Mononuclear cell (primary cell): ENCODE data around the genes GEMIN5 and TIMD4.

GRCh38 chr5:154728709-154729321 lies 26.4 kb upstream of the LARP1 start:
- RRBS: no CpG with 5 or more reads among the region's 5 CpGs

DNA sequence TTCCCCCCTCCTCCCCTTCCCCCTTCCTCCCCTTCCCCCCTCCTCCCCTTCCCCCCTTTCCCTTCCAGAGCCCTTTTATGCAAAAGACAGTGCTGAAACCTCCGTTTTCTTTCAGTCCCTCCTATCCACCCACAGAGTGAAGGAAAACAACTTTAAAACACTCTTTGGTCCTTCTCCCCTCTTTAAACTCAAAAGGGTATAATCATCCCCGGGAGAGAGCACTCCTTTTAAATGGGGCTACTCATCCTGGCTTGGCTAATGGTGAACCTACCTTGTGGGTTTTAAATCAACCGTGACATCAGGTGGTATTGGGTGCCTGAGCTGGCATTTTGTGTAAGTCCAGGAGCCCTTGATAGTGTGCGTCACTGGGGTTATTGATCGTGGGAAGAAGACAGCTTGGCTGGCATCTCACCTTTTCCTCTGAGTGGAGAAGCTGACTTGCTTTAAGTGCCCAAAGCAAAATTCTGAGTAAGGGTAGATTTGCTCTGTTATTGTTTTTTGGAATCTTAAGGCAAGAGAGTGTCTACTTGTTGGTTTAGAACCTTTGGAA lies 2.8 kb downstream of the LARP1 start:
- RRBS: no CpG with 5 or more reads among the region's 5 CpGs

- RRBS: no CpG with 5 or more reads among the region's 6 CpGs
Observed at GRCh38 chr5:154769106-154770083, 14.2 kb downstream of the LARP1 start.

GRCh38 chr5:154774216-154774833 lies 19.1 kb downstream of the LARP1 start:
- RRBS: no CpG with 5 or more reads among the region's 3 CpGs

GRCh38 chr5:154834003-154834360 lies 16.4 kb downstream of the FAXDC2 start:
- RRBS: no CpG with 5 or more reads among the region's 1 CpG

DNA sequence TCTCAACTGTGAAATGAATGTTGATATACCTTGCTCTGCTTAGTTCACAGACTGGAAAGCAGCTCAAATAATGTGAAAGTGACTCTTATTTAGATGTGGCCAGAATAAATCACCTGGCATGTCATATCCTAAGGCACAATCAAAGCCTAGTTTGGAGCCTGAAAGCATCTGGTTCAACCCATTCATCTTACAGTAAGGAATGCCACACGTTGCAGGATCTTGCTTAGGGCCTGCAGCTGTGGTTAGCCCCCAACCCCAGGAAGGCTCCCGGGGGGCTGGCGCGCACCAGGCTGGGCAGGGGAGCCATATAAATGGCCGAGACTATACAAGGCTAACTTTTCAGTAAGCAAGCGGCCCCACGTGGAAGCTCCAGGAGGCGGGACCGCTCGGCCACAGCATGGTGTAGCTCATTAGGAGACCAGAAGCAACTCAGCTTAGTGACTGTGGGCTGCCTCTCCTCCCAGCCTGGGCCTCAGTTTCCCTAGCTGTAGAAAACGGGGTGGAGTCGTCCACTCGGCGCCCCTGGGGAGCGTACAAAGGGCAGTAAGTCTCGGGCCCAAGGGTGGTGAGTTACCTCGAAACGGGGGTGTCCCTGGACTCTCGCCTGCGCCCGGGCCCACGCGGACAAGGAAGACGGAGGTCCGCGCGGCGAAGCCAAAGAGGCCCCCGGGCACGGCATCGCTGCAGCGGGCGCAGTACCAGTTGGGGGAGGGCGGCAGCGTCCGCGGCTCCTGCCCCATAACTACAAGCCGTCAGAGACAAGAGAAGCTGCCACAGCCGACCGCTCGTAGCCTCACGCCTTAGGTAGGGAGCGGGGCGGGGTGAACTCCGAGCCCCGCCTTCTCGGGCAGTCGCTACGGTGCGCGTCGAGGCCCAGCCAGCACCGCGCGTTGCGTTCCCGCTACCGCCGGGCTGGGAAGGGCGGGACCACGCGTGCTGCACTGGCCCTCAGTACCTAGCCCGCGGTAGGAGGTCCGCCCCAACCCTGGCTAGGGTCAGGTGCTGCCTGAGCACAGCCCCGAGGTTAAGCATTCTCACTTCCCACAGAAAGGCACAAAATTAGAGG lies at the start of gene GEMIN5:
GEMIN5 (minus strand) TSS at position 818 of the 1,066 bp plus-strand sequence.
- RRBS: 2% methylated on average over 9 of the region's 66 CpGs

DNA sequence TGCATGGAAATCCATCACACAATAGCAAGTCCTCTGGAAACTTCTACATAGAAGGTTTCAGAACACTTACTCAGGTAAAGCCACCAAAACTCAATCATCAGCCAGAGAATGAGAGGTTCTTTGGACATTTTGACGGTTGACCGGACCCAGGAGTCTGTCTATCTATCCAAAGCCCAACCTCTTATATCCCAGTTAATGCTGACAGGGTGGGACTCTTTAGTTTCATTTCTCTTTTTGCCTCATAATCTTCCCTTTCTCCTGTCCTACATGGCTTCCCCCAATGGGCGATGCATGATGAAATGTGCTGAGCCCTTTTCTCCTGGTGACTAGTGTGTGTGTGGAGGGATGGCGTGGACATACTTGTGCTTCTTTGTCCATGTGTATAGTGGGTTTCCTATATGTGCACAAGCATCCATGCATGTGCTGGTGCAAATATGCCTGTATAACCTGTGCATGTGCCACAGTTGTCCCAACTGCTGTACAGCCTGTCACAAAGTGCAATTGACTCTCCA lies at the start of gene TIMD4:
TIMD4 (minus strand) TSS at position 156 of the 512 bp plus-strand sequence.
- RRBS: no CpG with 5 or more reads among the region's 4 CpGs

GRCh38 chr5:157193493-157194213 lies 13.0 kb downstream of the ITK start:
- RRBS: no CpG with 5 or more reads among the region's 7 CpGs

DNA sequence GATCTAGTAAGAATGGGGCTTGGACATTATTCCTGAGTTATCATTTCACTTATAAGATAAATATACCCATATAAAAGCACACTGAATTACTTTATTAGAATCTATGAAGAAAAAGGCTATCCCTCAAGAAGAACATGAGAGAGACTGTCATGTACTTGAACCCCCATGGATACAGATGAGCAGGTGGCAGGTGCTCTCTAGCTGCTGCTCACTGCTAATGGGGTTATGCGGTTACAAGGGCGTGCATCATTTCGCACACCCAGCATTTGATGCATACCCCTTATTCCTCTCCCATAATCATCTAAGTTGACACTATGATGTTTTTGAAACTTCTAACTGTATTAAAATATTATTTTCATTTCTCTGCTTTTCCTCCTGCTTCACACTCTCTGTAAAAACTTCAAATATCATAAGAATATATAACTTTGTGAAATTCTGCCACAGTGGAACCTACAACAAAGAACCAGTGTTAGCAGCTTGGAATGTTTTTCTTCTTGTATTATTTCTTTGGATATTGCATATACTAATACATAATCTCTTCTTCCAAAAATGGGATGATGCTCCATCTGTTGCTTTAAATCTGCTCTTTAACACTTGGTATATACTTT lies 16.5 kb downstream of the ITK start:
- RRBS: no CpG with 5 or more reads among the region's 3 CpGs

GRCh38 chr5:157222385-157223208 lies 42.0 kb downstream of the ITK start:
- RRBS: no CpG with 5 or more reads among the region's 11 CpGs

DNA sequence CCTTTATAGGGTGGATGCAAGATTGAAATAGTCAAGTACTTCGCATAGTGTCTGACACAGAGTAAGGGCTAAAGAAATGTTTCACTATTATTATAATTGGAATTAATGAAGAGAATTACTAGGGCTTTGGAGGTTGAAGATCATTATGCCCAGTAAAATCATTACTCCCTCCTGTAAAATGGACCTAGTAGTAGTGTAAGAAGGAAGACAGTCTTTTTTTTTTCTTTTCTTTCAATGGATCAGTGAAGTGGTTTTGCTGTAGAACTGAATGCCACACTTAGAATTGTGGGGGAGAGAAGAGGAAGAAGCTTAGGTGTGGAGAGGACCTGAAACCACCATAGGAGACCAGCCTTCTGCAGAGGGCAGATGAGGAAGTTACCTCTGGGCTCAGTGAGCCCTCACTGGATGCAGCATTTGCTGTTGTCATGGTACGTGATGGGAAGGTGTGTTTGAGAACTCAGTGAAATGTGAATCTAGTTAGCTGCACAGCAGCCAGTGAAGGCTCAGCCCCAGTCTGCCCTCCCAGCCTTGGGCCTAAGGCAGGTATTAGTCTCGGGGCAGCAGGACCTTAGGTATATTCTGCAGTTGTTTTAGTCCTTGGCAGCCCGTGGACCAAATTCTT lies 17.4 kb downstream of the CYFIP2 start:
- RRBS: no CpG with 5 or more reads among the region's 4 CpGs

DNA sequence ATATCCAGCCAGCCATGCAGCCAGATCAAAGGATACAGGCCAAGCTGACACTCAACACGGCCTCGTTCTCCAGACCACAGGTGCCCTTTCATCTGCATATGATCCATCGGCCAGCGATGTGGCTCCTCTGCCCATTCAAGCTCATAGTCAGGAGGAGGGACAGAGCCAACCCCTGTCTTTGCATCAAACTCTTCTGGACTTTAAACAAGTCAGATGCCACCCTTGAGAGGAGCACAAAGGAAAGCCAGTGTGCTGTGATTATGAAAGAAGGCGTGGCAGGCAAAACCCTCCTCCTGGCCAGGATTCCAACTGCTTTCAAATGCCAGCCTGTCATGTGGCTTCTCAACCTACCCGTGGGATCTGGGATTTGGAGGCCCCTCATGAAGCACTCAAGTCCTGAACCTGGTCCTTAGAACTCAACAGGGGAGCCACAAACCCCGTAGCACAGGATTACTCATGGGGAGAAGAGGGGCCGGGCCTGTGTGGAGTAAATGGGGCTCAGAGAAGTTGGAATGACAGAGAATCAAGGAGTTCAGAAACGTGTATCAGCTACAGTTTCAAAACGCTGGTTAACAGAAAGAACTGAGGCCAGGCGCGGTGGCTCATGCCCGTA lies 42.4 kb downstream of the ADAM19 start:
- RRBS: no CpG with 5 or more reads among the region's 13 CpGs

DNA sequence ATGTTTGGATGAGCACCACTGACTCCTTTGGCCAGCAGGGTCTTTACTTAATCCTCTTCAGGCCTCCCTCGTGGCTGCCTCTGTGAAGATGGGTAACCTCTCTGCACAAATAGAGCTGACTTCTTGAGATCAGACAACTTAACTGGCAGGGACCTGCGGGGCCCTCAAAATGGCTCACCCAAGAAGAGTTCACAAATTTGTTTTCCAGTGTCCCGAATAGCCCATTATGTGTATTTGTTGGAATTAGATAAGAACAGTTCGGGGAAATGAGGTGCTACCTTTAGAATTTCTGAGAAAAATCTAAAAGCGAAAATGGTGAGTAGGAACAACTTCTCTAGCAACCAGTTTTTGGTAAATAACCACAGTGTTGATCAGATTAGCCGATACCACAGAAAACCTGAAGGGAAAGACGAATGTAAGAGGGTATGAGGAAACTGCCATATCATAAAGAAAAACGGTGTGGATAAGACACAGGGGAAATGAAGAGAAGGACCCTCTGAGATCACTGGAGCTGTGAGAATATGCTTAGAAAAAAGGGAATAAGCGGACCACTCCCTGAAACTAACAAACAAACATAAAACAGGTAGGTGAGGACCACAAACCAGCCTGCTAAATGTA lies 31.0 kb downstream of the ADAM19 start:
- RRBS: no CpG with 5 or more reads among the region's 9 CpGs

GRCh38 chr5:157548243-157549096 lies 27.1 kb downstream of the ADAM19 start:
- RRBS: no CpG with 5 or more reads among the region's 6 CpGs

GRCh38 chr5:157563203-157563726 lies 12.3 kb downstream of the ADAM19 start:
- RRBS: no CpG with 5 or more reads among the region's 8 CpGs

GRCh38 chr5:157912599-157913416 lies 53.9 kb upstream of the CLINT1 start:
- RRBS: no CpG with 5 or more reads among the region's 10 CpGs

GRCh38 chr5:158483520-158483766 lies 616.3 kb downstream of the EBF1 start:
- RRBS: no CpG with 5 or more reads among the region's 3 CpGs

- RRBS: no CpG with 5 or more reads among the region's 3 CpGs
Observed at GRCh38 chr5:159002893-159003410, 96.8 kb downstream of the EBF1 start.

DNA sequence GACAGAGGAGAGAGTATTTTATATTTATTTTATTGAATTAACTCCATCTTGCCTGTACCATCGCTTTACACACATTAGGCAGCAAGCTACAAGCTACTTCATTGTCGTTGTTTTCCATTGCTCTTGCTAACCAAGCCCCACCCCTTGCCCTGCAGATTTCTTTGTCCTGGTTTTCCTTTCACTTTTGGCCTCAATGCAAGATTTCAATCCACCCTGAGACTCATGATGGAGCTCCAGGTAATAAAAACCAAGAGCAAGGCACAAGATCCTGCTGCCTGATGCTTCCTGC lies 65.2 kb downstream of the EBF1 start:
- RRBS: no CpG with 5 or more reads among the region's 2 CpGs

- RRBS: no CpG with 5 or more reads among the region's 8 CpGs
Observed at GRCh38 chr5:159050179-159051258, 49.2 kb downstream of the EBF1 start.